ENCODE data around the genes FAM166C, TMEM214, AGBL5, ZNF512 and SUPT7L.

GRCh38 chr2:26194170-26194974, 21.5 kb downstream of the GAREM2 start:
- RRBS, result no CpG with 5 or more reads among the region's 8 CpGs

GRCh38 chr2:26298835-26299365, 47.0 kb upstream of the SELENOI start:
- RRBS, result no CpG with 5 or more reads among the region's 24 CpGs

DNA sequence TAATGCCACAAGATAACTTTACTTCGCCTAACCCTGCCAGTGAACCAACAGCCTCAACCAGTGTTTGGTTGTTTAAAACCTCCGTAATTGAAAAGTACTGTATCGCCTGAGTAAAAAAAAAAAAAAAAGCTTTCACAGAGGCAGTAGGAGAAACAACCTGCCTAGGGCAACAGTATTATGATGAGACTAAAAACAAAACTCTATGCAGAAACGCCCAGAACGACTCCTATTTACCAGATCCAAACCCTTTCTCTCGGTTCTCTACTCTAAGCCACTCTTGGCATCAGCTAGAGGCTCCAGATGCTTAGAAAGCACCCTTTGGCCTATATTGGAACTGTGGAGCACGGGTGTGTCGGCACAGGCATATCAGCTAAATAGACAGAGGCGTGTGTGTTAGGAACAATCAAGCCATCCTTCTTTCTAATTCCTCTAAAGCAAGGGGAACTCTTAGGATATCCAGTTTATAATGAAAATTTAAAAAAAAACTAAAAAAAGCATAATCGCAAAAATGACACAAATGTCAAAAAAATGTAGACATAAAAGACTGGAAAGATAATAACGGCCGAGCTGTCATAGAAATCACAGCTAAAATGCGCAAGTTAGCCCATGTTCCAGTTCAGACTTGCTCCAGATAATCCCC, 40.8 kb upstream of the SELENOI start:
- RRBS, result no CpG with 5 or more reads among the region's 13 CpGs

DNA sequence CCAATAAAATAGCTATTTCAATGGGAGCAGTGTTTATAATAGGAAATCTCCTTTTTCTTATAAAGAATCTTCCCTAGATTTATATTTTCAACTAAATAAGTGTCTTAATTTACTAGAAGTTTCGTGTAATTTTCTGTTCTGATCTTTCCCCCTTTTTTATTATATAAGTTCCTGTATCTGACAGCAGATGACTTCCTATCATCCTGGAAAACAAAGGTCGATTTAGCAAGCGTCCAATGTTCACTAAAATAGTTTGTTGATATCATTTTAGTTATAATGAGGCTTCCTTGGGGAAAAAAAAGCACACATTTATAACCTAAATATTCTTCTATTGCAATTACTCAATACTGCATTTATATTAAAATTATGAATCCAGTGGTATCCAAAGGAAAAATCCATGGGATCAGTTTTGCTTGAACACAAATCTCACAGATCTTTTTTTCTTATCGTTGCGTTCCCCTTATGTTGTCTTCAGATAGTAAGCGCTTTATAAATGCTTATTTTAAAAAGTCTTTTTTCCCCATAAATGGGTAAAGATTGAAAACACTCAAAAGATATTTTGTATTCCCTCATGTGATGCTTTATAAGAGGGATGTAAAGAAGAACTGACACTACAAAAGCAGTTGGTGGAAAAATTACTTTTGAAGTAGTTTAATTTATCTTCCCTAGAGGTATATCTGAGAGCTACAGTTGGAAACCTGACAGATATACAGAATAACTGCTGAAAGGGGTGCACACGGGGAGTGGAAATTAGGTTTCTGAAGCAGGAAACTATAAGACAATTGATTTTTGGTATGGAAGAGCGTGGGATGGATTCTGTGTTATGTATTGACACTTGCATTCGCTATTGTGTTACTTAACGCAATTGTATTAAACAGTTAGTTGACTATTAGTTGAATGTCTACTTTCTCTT, 1.4 kb upstream of the ADGRF3 start:
- RRBS, result no CpG with 5 or more reads among the region's 10 CpGs

- RRBS, result 3% methylated on average over 14 of the region's 50 CpGs
Observed at GRCh38 chr2:26562105-26562684, at the start of gene FAM166C. Gene FAM166C (plus strand): TSS chr2:26562587.

GRCh38 chr2:27032514-27033479, at the start of gene TMEM214:
Gene TMEM214 (plus strand): TSS chr2:27032965.
- RRBS, result 1% methylated on average over 42 of the region's 83 CpGs

- RRBS, result 2% methylated on average over 15 of the region's 64 CpGs
Observed at GRCh38 chr2:27051427-27052102, at the start of gene AGBL5. Gene AGBL5 (plus strand): TSS chr2:27051668.

- RRBS, result no CpG with 5 or more reads among the region's 5 CpGs
Observed at GRCh38 chr2:27088565-27088969, 2.0 kb downstream of the KHK start.

GRCh38 chr2:27118147-27118560, 774 bp downstream of the CGREF1 start:
- RRBS, result no CpG with 5 or more reads among the region's 12 CpGs

GRCh38 chr2:27121659-27122327, 1.8 kb upstream of the ABHD1 start:
- RRBS, result no CpG with 5 or more reads among the region's 3 CpGs

- RRBS, result no CpG with 5 or more reads among the region's 7 CpGs
Observed at GRCh38 chr2:27154258-27154688, 5.5 kb downstream of the TCF23 start.

- RRBS, result no CpG with 5 or more reads among the region's 2 CpGs
Observed at GRCh38 chr2:27281503-27281815, 770 bp upstream of the TRIM54 start.

DNA sequence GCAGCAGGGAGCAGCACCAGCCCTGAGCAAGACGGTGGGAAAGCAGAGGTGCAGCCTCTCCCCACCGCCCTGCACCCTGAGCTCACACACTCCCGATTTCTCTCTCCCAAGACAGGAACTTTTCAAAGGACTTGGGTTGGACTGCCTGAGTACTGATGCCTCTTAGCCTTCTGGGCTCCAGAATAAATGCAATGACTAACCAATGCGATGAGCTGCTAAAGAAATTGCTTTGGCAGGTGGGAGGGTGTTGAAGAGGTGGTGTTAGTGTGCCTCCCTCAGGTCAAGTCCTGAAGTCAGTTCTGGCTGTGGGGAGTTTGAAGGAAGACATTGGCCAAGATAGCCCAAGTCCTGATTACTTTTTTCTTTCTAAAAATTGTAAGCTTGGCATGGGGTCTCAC, 9.7 kb downstream of the TRIM54 start:
- RRBS, result no CpG with 5 or more reads among the region's 4 CpGs

DNA sequence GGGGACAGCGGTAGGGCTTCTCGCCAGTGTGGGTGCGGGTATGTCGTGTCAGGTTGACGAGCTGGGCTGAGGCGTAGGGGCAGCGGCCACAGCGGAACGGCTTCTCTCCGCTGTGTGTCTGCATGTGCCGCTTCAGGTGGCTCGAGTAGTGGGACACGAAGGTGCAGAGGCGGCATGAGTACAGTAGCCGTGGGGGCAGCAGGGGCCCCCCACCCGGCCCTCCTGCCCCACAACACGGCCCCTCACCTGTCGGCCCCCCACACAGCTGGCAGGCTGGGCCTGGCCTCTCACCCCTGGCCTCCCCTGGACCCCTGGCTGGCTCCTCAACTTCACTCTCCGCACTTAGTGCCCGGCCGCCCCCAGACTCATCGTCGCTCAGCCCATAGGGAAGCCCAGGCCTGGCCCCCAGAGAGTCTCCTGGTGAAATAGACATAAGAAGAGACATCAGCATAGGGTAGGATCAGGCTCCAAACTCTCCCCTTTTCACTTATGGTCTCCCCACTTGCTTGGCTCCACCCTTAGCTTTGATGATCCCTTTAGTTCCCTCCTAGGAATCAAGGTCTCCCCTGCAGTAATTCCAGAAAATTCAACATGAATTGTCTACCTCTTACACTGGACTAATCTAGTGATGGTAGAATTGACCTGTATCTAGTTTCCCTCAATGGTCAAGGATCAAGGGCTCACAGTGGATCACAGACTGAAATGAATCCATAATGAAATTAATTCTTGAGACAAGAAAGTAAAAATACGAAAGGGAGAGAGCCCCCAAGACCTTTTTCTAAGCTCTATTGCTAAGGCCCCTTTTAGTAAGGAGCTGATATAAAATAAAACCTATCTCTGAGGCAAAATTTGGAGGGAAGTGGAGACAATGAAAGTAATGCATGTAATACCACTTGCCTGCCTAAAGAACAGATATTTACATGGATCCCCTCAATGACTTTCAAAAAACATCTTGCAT, 1.6 kb downstream of the ZNF513 start:
- RRBS, result no CpG with 5 or more reads among the region's 24 CpGs

DNA sequence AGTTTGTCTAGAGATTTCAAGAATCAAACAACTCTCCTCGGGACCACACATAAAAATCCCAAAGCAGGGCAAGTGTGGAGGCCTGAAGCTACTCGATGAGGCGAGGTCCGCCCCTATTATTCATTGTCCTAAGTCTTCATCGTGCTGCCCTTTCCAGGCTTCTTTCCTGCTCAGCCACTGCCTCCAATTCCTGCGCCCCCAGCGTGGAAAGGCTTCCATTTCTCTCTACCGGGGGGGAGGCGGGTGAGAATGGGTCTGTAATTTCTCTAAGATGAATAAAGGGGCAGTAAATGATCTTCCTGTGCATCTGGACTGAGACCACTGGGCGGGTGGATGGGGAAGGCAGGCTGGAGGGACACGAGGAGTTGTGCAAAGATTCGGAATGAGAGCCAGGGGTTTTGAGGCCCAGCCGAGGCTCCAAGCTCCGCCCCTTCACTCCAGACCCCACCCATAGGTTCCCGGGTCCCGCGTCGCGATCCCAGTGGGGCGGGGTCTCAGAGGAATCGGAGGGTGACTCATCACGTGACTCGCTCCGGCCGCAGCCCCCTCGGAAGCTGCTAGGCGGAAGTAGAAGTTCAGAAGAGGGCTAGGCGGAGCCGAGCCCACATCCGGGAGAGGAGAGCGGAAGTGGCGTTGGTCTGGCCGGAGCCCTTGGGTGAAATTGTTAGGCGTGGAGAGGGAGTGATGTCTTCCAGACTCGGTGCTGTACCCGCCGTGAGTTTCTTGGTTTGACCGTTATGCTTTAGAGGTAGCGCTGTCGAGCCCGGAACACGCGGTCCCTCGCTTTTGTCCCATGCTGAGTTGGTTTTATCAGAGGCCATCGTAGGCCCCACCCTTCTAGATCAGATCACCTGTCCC, at the start of gene ZNF512:
ZNF512 (plus strand) TSS at position 614 of the 858 bp plus-strand sequence.
- RRBS, result 1% methylated on average over 22 of the region's 45 CpGs

DNA sequence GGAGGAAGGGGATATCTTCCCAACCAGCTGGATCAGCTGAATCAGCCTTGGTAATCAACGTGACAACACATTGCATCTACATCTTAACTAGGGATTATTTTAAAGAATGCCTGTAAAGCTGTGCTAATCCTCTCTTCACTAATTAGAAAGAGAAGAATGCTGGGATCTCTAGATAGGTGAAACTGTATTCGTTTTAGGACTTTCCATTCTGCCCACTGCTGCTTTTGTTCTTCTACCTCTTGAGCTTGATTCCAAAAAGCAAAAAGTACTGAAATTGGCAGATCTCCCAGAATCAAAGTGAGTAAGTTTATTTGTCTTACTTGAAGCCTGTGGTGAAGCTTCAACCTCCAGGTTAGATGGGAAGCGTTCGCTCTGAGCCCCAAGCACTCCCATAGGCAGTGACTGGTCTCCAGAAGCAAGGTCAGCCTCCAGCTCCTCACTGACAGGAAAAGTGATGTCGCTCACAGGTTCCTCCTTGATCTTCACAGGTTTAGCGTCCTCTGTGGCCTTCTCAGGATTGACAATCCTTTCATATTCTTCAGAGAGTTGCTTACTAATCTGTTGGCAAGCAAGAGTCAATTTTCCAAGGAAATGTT, 8.3 kb downstream of the SUPT7L start:
- RRBS, result no CpG with 5 or more reads among the region's 6 CpGs

- RRBS, result 2% methylated on average over 9 of the region's 52 CpGs
Observed at GRCh38 chr2:27663265-27664051, at the start of gene SUPT7L. Gene SUPT7L (minus strand): TSS chr2:27663614.

DNA sequence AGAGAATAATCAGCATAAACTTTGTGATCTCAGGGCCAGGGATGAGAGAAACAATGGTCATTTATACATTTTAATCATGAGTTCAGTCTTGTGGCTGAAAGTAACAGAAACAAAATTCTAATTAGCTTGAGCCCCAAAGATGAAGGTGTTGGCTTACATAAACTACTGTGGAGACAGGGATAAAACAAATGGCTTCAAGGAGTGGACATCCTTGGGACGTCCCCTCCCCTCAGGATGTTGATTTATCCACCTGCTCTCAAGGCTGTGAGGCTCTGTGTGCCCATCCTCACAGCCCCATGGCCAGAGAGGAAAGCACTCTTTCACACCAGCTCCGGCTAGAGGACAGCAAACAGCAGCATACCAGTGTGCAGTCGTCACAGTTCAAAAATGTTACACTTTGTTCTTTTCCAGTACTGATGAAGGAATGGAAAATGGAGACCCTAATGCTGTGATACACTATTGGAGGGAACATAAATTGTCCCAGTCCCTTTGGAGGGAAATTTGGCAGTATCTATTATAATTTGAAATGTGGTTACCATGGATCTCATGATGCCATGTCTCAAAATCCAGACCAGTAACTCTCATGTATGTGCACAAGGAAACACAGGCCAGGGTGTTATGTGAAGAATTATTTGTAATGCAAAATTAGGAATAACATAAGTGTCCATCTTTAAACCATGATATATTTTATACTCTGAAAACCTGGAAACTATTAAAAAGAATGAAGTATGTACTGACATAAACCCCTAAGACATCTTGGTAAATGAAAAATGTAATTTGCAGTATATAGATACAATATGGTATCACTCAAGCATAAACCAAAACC, 46.1 kb upstream of the MRPL33 start:
- RRBS, result no CpG with 5 or more reads among the region's 3 CpGs

- RRBS, result 3% methylated on average over 24 of the region's 53 CpGs
Observed at GRCh38 chr2:27734990-27735984, 36.2 kb upstream of the MRPL33 start.

DNA sequence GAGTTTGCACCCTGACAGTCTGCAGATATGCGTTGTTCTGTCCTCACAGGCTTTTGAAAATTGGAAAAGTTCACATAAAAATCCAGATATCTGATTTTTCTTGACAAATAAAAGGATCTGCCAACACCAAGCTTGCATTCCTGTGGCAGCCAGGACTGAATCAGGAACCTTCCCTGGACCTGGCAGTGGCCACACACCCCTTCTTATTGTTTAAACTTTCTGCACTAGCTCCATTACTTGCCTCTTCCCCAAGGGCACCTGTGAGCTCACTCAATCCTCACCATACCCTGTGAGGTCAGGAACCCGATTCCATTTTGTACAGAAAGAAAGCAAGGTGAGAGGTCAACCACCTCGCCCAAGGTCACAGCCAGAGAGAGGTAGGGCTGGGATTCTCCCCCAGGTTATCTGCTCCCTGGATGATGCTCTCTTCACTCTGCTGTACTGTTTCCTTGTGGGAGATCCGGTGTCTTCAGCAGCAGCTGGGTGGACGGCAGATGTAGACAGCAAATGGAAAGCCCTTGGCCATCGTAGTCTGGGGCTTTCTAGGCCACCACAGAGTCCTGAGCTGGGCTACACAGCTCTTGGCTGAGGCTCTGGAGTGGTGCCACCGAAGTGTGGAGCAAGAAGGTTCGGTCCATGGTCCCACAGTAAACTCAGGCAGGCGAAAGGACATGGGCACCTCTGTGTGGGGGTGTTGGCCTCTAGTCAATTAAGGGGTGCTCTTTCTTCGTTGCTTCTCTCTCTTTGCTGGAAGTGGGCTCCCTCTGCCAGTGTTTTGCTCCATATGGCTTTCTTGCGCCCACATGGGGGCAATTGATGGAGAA, 34.9 kb upstream of the MRPL33 start:
- RRBS, result no CpG with 5 or more reads among the region's 11 CpGs

All from zone of skin (tissue), 1 donor.